Transverse colon (tissue), 4 donors: ENCODE measurements around a stretch of chr20.

- PRO-cap: no peak
- RAMPAGE, long total RNA, 4 experiments: no peak in any of the 4 experiments
Measured at GRCh38 chr20:48126408-48126834, 341.1 kb upstream of the SULF2 start.

DNA sequence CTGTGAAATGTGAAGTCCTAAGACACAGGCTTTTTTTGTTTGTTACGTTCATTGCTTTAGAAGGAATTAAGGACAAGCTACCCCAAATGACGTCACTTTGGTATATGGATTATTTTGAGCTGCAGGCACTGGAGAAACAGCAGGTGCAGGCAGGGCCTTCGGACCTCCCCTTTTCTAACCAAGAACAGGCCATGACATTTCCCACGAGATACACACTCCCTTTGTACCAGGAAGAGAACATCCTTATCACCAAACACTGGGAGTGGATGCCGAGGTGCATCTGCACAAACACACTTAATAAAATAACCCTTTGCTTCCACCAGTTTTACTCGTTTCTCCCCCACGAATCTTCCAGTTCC, 418.0 kb upstream of the SULF2 start:
- PRO-cap: no peak
- RAMPAGE, long total RNA, 4 experiments: no peak in any of the 4 experiments

DNA sequence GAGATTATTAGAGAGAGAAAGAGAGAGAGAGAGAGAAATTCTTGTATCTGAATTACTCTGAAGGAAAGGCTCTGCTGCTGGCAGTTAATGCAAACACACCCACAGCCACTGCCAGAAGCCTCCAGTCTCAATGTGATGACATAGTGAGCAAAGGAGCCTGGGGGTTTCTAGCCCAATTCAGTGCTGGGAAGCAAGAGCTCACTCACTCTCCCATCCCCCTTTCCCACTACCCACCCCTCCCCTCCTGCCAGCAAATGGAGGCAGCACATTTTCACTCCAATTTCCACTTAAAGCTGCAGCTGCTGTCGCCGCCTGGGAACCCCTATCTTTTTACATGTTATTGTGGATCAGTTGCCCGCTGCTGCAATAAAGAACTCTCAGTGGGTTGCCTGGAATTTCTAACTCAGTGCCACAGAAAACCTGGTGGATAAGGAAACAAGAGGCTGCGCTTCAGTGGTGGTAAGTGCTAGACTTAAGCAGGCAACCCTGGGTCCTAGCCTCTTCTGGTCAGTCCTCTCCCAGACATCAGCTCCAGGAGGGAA, 490.5 kb upstream of the SULF2 start:
- PRO-cap: no peak
- RAMPAGE, long total RNA, 4 experiments: no peak in any of the 4 experiments

DNA sequence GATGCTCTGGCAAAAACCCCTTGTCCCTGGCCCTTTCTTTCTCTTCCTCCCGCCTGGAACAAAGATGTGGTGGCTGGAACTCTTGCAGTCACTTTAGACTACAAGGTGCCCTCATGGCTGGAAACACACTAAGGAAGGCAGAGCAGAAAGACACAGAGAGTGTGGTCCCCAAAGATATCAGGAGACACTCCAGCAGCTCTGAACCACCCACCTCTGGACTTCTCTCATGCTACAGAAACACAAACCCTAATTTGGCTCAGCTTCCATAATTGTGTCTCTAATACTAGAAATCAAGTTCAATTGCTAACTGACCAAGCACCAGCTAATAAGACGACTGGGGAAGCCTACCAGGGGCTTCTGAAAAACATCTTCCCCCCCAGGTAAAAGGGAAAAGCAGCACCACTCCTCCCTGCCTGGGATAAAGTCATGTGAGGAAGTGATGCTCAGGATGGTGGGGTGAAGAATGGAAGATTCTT, 160.7 kb downstream of the PREX1 start:
- PRO-cap: no peak
- RAMPAGE, long total RNA, 4 experiments: no peak in any of the 4 experiments

DNA sequence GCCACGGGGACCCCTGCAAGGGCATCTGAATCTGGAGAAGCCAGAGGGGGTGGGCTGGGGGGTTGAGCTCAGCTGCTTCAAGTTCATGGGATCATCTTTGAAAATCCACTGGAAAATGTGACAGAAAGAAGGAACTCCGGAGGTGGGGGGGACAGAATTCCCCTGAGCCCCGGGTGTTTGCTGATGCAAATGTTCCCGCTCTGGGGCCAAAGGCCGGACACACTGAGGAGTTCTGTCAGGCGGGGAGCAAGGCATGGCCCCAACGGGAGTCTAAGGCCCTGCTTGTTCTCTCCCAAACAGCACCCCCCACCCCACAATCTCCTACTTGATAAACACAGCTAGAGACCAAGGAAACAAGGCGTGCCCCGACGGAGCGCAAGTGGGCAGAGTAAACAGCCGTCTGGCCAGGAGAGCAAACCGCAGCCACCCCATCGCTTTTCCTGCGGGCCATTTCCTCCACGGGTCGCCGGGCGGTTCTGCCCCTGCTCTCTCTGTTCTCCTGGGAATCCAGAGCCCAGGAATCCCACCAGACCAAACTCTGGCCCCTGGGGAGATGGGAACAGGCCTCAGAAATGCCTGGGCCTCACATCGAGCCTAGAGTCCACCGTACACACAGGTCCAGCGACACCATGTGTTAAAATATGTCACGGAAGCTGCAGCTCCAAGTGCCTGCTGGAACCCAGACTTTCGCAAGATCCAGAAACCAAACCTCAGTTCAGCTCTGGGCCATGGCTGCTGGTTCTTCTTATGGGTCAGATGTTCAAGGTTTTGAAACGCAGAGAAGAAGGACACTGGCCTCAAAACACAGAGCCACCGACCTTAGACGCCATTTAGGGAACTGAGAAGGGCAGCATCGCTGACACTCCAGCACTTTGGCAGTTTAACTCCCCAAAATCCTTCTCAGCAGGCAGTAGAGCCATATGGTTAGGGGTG, 104.3 kb downstream of the PREX1 start:
- PRO-cap: no peak
- RAMPAGE, long total RNA, 4 experiments: no peak in any of the 4 experiments

- PRO-cap: no peak
- RAMPAGE, long total RNA, 4 experiments: no peak in any of the 4 experiments
Measured at GRCh38 chr20:48737283-48738136, 90.3 kb downstream of the PREX1 start.

DNA sequence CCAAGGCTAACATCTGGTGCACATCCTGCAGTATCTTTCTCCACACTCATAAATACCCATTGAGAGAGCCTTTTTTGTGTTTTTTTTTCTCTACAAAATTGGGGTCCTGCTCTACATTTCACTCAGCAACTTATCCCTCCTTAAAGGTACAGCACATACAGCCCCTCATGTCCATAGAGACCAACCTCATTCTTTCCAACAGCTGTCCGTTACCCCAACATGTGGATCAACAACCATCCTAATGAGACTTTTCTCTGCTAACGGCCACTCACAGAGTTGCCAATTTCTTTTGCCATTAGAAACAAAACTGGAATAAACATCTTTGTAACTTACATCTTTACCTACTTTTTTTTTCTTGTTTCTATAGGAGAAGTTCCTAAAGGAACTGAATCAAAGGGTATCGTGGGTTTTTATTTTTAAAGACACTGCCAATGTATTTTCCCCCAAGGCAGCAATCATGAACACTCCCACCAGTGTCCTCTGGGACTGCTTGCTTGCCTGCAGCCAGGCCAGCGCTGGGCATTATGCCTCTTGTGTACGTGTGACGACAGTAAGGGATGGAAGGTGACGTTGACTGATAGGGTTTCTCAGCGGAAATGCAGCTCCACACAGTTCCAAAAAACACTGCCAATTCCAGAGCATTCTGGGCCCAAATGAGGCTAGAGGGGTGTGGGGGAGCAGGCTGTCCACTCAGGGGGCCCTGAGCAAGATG, 20.4 kb downstream of the PREX1 start:
- PRO-cap: no peak
- RAMPAGE, long total RNA, 4 experiments: no peak in any of the 4 experiments

- PRO-cap: no peak
- RAMPAGE, long total RNA, 4 experiments: no peak in any of the 4 experiments
Measured at GRCh38 chr20:48913729-48914239, 7.7 kb upstream of the ARFGEF2 start.

DNA sequence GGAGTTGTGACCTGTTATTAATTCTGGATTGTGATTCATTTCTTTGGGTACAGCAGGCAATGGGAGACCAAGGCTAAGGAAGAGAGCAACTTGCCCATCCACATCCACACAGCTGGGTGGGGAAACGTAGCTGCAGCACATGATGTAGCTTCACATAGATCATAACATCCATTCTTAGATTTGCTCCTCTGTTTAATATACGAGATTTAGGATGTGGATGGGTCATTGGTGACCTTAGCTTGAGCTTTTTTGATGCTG, 5.2 kb downstream of the ARFGEF2 start:
- PRO-cap: no peak
- RAMPAGE, long total RNA, 4 experiments: no peak in any of the 4 experiments

- PRO-cap: no peak
- RAMPAGE, long total RNA, 4 experiments: no peak in any of the 4 experiments
Measured at GRCh38 chr20:48983259-48984275, 62.1 kb downstream of the ARFGEF2 start.

GRCh38 chr20:49287053-49288007, 9.5 kb upstream of the ZNFX1 start:
- PRO-cap: no peak
- RAMPAGE, long total RNA, 4 experiments: no peak in any of the 4 experiments

- PRO-cap: no peak
- RAMPAGE, long total RNA, 4 experiments: no peak in any of the 4 experiments
Measured at GRCh38 chr20:49288620-49289701, 11.1 kb upstream of the ZNFX1 start.

- PRO-cap: no peak
- RAMPAGE, long total RNA, 4 experiments: no peak in any of the 4 experiments
Measured at GRCh38 chr20:49289939-49290383, 12.1 kb upstream of the ZNFX1 start.

GRCh38 chr20:49420898-49421565, 61.4 kb downstream of the KCNB1 start:
- PRO-cap: no peak
- RAMPAGE, long total RNA, 4 experiments: no peak in any of the 4 experiments

DNA sequence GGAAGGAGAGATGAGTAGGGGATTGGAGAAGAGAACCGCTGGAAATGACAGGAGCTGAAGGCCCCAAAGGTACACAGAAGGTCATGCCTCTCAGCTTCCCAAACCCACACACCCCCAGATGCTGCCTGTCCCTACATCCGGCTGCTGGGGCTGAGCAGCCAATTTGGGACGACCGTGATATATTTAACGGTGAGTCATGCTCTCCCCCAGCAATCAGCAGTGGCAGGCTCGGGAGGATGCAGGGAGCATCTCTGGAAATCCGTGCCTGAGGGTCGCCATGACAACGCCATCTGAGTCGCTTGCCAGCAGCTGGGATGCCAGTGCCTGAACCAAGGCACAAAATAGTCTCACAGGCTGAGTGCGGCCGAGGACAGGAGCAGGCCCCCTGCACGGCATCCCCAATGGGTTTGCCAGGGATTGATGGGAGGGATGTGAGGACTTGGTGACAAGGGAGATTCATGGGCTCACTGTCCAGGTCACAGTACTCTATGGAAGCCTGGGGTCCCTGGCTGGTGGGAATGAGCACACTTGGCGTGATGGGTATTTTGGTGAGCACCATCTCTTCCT, 57.9 kb downstream of the KCNB1 start:
- PRO-cap: no peak
- RAMPAGE, long total RNA, 4 experiments: no peak in any of the 4 experiments

DNA sequence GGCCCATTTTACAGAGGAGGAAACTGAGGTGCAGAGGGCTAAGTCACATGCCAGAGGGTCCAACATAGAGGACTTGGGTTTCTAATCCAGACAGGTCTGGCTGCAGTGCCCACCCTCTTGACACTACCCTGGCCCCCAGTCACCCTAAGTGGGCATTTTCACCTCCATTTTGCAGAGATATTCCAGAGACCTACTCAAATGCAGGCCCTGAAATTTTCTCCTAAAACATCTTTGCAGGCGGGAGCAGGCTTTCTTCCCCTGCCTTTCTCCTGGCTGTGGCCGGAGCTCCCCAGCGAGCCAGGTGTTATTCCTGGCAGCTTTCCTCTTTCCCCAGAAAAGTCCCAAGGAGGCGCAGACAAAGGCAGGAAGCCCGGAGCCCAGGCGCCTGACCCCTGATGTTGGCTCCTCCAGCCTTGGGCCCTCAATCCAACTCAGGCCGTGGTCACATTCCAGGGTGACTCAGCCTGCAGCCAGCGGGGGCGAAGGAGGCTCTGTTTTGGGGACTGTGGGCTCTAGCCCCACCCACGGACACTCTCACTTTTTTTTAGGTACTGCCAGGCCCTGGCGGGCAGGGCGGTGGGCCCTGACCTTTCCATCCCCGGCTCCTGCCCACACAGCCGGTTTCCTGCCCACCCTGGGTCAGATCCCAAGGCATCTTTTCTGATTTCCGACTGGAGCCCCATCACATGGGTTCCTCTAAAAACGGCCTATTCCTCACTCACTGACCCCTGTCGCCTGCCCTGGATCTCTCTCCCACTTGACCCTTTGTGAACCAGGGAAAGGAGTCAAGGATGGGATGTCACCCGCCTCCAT, 5.7 kb downstream of the PTGIS start:
- PRO-cap: no peak
- RAMPAGE, long total RNA, 4 experiments: no peak in any of the 4 experiments

DNA sequence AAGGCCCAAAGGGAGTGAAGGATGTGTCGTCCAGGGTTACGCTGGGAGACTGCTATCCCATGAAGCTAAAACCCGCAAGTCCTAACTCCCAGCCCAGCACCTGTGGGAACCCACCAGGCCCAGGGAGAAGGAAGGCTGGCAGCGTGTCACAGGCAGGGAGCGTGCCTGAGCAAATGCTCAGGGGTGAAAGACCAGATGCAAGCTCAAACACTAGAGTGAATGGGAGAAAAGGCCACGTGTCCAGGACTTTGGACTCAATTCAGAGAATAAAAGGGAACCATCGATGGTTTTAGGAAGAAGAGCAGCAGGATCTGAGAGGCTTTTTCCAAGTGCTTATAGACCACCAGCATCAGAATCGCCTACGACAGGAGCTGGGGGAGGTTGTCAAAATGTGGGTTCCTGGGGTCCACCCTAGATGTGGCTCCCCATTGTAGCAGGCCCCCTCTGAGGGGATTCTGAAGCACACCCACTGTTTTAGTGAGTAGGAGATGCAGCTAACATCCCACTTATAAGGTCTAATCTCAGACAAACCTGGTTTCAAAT, 16.1 kb upstream of the PTGIS start:
- PRO-cap: no peak
- RAMPAGE, long total RNA, 4 experiments: no peak in any of the 4 experiments

GRCh38 chr20:49588225-49588695, 20.3 kb upstream of the PTGIS start:
- PRO-cap: no peak
- RAMPAGE, long total RNA, 4 experiments: no peak in any of the 4 experiments

DNA sequence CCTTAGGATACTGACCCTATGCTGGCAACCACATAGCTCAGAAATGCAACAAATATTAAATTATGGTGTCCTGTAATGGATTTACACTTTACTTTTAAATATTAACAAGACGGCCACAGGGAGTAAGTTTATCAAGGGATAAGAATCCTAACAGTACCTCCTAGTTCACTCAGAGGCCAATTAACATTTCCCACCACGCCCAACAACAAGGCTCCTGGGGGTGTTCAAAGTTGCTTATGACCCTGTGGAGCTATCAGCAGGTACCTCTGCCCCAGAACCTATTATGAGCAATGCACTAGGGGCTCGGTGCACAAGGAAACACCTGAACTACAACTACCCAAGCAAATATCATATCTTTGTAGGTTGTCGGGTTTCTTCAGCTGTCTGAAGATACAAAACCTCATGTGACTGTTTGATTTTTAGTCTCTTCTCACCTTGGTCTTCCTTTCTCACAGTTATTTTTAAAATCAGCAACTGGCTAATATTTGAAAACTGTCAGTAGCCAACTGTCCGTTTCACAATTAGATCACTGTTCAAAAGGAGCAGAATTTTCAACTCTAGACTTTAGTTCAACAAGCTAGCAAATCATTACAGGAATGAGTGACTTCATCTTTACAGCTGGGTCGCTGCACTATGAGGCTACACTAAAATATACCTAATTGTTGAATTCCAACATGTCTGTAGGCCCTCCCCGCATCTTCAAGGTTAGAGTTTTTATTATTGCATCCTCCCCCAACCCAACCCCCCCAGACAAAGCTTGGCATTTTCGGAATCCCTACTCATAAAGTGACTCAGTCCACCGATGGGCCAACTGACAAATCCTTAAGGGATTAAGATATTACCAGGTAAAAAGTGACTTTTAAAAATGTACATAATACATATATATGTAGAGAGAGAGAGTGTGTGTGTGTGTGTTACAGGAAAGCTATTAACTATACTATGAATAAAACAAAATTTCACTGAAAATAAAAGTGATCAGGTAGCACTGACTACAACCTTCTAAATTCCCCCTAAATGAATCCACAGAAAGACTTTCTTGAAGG, 38.1 kb downstream of the B4GALT5 start:
- PRO-cap: bidirectional peak, plus-strand start at position 290 of the sequence, minus-strand start at position 44 of the sequence; unidirectional peak, plus-strand start at position 379 of the sequence; unidirectional peak, minus-strand start at position 523 of the sequence
- RAMPAGE, long total RNA, 4 experiments: no peak in any of the 4 experiments

GRCh38 chr20:49700515-49701119, 13.1 kb downstream of the B4GALT5 start:
- PRO-cap: no peak
- RAMPAGE, long total RNA, 4 experiments: no peak in any of the 4 experiments